Measurements from ENCODE around the gene PDCD2L.

GRCh38 chr19:33374943-33375546 is 1.5 kb downstream of the CEBPG start:
- PRO-cap, 2 experiments = no peak in any of the 2 experiments

DNA sequence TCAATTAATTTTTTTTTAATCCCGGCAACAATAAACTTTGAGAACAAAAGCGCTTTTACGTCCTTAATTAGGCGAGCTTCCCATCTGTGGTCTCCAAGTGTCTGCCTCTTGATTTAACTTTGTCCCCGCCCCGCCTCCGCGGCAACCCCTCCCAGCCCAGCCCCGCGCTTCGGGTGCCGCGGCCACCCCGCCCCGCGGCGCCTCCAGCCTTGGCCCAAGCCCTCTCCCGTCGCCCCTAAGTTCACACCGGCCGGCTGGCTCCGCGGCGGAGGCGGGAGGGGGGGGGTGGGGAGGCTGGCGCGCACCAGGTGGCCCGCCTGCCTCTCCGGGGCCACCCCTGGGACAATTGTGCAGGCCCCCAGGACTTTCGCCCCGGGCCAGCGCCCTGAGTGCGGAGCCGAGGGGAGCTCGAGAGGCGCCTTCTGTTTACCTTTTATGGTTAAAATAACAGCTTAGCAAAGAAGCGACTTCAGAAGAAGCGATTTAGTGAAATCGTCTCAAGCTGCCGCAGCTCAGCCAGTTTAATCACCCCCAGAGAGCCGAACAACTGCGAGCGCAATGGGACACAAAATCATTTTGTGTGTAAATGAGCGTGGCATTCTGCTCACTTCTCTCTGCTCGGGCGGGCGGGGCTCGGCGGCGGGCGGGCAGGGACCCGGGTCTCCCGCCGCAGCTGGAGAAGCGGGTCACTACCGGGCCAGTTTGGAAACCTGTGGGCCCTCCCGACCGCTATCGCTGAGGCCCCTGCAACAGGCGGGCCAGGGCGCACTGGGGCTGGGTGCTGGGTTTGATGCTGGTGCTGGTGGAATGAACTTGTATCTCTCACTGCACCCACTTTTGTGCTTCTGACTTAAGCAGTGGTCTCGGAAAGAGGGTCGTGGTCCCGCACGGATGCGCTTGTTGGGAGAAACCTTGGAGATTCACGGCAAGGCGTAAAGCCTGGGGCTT is 1.4 kb downstream of the KCTD15 start:
- PRO-cap, 2 experiments = no peak in any of the 2 experiments

DNA sequence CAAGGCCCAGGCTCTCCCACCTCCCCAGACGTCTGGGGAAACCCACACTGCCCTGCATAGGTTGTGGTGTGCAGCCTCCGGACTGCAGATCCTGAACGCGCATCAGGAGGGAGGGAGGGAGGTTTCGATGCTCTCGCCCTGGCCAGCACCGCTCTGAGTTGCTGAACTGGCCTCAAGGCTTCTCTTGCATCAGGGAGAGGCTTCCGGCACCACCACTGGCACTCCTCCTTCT is 24.2 kb downstream of the KCTD15 start:
- PRO-cap, 2 experiments = no peak in any of the 2 experiments

DNA sequence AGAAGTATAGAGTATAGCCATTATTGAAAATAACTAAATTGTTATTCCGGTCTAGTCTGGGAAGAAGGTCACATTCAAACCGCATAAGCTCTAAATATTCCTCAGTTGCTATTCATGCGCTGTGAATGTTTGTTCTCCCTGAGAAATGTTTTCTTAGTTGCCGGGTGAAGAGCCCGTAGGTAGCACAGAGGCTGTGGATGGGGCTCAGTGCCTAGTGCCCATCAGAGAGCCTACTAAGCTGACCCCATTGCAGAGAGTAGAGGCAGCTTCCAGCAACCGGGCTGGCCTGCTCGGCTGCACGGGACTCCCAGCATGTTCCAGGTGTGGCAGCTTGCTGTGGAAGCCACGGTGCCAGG is 82.2 kb downstream of the KCTD15 start:
- PRO-cap, 2 experiments = no peak in any of the 2 experiments

DNA sequence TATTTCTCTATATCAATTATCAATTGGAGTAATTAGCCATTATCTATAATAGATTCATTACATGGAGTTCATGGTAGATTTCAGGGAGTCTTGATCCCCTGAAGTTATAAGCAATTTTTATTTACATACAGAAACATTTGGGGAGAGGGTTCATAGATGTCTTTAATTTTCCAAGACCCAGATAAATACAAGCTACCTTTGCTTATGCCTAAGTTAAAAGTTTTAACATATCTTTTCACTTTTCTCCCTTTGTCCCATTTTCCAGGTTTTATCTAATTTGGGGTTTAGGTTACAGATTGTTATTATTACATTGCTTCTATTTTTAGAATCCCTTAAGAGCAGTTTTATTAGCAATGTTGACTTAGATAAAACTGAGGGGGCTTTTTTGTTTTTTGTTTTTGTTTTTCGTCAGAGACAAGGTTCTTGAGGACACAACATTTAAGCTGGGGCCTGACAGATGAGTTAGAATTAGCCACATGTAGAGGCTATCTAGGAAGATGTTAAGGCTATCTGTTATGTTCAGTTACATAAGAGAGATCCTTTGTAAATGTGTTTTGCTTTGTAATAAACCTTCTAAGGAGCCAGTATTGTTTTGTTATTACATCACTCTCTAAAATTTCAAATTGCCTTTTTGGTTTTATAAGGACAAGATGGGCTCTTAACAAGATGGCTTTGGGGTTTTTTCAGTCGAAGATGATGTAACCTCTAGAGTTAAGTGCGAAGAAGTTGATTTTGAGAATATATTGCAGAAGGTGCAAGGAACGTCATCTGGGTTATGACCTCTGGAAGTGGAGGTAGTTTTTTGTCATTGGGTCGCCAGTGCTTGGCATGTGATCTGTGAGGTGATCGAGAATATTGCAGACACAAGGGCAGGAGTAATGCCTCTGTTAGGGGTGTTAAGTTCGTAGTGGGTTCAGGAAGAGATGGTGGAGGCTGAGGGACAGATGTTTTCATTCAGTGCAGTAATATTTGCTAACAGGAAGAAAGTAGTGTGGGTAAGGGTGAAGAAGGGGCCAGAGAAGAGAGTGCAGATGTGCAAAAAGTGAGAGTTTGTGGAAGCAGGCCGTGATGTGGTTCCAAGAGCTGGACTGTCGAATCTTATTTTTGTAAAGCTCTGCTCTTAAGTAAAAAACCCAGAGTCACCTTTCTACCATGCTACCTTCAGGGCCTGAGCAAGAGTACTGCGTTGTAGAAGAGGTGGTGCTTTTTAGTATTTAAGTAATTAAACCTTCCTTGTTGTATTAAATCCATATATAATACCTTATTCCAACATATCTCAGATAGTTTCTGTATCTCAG is 12.6 kb downstream of the LSM14A start:
- PRO-cap, 2 experiments = no peak in any of the 2 experiments

DNA sequence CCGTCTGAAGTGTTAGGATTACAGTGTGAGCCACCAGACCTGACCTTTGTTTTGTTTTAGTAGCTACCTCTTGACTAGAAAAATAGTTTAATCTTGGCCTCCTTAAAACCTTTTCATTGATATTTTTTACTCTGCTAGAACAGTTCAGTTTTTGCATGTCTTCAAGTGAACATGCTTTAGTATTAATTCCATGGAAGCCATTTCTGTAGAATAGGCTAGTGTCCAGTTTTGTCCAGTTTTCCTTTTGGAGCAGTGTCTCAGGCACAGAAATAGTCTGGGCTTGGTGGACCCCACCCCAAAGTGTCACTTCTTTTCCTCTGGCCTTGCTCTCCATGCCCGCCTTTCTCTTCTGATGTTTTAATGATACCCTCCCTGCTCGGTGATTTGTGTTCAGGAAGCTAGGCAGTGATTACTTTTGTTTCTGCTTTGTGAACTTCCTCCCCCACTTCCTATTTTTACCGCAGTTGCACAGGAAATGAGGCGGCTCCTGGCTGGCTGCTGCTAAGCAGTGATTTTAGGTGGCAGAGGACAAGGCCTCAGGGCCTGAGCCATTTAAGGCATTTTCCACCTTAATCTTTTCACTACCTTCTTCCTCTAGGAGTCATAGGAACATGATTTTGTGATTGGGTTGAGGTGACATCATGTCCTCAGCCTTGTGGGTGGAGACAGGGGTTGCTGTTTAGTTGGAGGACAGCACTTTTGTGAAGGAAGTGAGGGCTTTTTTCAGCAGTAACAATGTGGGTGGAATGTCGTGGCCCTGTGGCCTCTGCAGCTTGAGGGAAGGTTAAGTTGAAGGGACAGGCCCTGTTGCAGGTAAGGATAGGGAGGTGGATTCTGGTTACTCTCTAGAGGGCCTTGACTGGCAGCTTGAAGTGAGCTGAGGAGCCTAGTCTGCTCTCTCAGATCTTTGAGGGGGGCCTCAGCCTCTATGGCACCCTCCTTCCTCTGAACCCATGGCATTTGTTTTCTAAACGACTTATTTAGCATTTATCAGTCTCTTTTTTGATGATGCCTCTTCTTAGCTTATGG is 15.6 kb downstream of the GARRE1 start:
- PRO-cap, 2 experiments = peak in 1 of 2 experiments; most common plus-strand start position 726 of the sequence (in 1); most common minus-strand start position 305 of the sequence (in 1)

GRCh38 chr19:34332340-34332741 is 32.7 kb upstream of the GPI start:
- PRO-cap, 2 experiments = no peak in any of the 2 experiments

DNA sequence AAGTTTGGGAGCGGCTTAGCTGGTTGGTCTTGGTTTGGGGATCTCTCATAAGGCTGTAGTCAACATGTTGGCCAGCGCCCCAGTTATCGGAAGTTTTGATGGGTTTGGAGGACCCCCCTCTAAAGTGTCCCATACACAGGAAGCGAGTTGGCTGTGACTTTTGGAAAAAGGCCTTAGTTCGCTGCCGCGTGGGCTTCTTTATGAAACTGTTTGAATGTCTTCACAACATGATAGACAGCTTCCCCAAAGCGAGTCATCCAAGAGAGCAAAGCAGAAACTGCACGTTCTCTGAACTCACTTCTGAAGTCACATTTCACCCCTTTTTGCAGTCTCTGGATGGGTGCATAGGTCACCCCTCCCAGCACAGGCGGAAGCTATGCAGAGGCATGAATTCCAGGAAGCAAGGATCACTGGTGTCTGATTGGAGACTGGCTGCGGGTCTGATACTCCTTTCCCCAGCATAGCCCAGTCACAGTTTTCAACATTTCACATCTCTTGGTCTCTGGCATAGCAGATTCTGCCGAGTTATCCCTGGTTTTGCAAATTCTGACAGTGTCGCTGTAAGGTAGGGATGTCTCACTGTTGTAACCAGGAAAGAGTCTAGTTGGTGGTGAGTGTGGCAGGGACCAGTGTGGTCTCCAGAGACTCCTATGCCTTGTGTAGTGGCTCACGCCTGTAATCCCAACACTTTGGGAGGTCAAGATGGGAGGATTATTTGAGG is 10.7 kb downstream of the GPI start:
- PRO-cap, 2 experiments = no peak in any of the 2 experiments

DNA sequence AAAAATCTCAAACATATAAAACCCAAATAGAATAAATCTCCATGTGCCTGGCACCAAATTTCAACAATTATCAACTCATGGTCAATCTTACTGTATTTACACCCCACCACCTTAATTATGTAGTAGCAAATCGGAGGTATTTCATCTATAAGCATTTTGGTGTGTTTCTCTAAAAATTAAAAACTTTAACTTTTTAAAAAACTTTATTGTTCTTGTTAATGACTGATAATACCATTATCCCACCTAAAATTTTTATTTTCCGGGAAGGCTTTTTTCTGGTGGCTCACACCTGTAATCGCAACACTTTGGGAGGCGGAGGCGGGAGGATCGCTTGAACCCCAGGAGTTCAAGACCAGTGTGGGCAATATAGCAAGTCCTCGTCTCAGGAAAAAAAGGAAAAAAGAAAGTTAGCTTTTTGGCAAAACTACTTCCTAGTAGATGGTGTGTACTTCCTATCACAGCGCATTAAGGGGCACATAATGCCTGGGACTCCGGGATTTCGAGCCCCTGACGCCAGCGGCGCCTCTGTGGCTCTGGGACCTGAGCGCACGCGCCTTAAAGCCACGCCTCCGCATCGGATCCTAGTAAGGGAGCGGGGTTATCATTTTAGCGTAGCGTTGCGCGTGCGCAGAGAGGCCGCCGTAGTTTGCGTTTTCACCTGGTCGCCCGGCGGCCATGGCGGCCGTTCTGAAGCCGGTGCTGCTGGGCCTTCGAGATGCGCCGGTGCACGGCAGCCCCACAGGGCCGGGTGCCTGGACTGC is at the start of gene PDCD2L:
PDCD2L (plus strand) TSS at position 644 of the 761 bp plus-strand sequence.
- PRO-cap, 2 experiments = peak in 1 of 2 experiments; most common plus-strand start position 644 of the sequence (in 1); most common minus-strand start position 529 of the sequence (in 1)

GRCh38 chr19:34439315-34439994 is 11.3 kb downstream of the UBA2 start:
- PRO-cap, 2 experiments = no peak in any of the 2 experiments

DNA sequence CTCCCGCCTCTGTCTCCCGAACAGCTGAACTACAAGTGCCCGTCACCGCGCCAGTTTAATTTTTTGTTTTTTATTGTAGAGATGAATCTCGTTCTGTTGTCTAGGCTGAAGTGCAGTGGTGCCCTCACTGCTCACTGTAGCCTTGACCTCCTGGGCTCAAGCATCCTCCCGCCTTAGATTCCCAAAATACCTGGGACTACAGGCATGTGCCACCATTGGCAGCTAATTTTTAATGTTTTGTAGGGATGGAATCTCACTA is 2.5 kb upstream of the WTIP start:
- PRO-cap, 2 experiments = no peak in any of the 2 experiments

DNA sequence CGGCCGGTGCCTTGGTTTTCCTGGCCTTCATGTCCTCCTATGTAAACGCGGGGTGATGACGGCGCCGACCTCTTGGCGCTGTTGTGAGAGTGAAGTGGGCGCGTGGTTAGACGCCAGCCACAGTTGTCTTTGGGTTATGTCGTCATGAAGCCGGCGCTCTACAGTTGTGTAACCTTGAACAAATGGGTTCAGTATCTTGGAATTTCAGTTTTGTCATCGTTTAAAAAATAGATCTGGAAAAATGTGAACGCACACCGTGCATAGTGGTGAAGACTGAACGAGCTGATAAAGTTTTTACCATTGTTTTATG is 360 bp downstream of the ZNF181 start:
- PRO-cap, 2 experiments = peak in 1 of 2 experiments; most common minus-strand start position 47 of the sequence (in 1)

DNA sequence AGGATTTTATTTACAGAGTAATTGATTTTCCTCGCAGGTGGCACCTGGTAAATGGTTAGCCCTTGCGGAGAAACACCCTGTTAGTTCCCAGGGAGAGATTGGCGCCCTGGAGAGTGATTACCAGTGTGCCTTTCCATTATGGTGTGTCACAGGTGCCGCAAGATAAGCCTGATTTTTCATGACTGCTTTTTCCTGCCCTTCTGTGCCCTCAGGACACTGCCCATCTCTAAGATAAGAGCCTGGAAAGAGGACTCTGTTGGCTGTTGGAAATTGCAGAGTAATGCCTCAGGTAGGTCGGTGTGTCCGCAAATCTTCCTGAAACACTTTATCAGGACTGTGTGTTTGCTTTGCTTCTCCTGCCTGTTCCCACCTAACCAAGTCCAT is 707 bp downstream of the ZNF181 start:
- PRO-cap, 2 experiments = no peak in any of the 2 experiments

DNA sequence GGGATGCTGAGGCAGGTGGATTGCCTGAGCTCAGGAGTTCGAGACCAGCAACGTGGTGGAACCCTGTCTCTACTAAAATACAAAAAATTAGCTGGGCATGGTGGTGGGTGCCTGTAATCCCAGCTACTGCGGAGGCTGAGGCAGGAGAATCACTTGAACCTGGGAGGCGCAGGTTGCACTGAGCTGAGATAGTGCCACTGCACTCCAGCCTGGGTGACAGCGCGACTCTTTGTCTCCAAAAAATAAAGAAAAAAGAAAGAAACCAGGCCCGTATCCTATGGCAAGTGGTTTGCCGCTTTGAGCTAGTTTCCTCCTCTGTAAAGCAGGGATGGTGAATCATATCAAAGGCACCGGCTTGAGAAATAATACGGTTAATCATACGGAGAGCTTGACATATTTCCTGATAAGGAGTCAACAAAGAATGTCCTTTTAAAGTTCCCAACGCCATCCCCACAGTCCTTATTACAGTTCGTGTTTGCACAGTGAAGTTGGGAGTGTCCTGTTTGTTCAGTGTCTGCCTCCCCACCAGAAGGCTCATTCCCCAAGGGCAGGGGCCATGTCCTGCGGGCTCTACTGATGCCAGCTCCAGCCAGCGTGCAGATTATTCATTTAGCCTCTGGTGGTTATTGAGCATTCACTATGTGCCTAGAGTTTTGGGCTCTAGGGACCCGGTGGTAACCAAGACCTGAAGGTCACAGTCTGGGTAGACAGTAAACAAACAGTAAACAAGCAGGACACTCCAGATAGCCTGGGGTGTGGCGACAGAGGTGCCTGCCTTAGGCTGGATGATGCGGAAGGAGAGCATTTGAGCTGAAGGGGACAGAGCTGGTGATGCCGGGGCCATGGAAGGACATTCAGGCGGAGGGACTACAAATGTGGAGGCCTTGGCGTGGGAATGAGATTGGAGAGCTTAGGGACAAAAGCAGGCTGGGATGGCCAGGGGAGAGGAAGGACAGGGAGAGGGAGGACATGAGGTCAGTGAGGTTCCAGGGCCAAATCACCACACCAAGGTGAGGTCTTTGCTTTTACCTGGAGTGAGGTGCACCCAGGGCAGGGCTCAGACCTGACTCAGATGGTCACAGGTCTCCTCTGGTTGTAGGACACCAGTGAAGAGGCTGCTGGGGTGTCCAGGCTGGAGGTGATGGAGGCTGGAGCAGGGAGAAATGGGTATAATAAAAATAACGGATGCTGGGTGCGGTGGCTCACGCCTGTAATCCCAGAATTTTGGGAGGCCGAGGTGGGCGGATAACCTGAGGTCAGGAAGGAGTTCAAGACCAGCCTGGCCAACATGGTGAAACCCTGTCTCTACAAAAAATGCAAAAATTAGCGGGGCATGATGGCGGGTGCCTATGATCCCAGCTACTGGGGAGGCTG is 6.5 kb downstream of the GRAMD1A start:
- PRO-cap, 2 experiments = peak in 1 of 2 experiments; most common plus-strand start position 460 of the sequence (in 1)

DNA sequence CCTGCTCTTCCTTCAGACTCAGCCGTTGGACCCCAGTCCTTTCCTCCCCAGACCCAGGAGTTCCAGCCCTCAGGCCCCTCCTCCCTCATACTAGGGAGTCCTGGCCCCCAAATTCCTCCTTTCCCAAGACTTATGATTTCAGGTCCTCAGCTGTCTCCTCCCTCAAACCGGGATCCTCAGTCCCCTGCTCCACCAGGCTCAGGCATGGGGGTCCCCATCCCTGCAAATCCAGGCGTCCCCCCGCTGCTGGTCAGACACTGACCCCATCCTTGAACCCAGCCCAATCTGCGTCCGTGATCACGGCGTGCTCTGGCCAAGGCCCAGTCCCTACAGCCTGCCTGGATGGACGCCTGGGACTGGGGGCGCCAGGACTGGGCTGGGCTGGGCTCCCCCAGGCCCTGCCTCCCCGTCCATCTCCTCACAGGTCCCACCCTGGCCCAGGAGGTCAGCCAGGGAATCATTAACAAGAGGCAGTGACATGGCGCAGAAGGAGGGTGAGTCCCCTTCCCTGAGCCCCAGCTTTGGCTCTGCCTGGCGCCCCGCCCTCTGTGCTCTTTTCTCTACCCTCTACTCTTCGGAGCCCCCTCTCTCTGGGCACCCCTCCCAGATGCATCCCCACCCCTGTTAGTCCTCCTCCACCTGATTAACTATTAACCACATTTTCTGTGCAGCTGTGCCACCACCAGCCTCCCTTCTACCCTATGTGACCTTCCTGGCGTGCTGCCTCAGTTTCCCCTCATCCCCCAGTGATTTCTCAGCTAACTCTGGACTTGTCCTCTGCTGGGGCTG is 702 bp downstream of the HPN start:
- PRO-cap, 2 experiments = no peak in any of the 2 experiments

DNA sequence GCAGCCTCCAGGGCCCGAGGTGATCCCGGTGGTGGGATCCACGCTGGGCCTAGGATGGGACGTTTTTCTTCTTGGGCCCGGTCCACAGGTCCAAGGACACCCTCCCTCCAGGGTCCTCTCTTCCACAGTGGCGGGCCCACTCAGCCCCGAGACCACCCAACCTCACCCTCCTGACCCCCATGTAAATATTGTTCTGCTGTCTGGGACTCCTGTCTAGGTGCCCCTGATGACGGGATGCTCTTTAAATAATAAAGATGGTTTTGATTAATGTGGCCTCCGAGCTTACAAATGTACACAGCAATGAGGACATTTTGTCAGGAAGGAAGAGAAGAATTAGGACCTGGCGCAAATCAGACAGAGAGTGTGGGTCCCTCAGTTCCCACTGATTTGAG is 24.8 kb downstream of the HPN start:
- PRO-cap, 2 experiments = no peak in any of the 2 experiments

DNA sequence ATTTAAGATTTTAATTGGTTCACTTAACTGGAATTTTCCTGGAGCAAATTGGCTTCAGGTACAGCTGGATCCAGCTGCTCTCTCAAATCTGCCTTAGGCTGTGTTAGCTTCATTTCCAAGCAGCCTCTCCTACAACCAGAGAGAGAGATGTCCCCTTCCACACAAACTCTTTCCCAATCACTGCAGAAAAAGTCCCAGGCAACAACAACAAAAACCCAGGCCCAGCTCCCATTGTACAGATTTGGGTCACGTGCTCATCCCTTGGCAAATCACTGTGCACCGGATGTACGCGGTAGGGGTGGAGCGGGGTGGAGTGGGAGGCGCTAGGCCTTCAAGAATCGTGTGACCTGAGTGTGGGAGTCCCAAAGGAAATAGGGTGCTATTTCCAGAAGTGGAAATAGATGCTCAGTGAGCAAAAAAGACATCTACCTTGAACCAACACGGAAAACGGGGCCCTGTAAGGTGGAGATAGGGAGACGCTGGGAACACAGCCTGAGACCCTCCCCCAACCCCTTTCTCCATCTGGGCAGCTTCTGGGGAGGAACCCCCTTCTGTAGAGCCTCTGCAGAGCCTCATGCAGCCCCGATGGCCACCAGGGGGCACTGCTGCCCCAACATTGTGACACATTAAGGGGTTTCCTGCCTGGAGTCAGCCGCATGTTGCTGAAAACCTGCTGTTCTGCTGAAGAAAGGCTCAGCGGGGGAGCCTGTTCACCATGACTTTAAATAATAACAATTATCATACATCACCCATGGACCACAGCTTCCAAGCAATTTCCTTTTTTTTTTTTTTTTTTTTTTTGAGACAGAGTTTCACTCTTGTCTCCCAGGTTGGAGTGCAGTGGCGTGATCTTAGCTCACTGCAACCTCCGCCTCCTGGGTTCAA is 25.4 kb downstream of the HPN start:
- PRO-cap, 2 experiments = no peak in any of the 2 experiments

DNA sequence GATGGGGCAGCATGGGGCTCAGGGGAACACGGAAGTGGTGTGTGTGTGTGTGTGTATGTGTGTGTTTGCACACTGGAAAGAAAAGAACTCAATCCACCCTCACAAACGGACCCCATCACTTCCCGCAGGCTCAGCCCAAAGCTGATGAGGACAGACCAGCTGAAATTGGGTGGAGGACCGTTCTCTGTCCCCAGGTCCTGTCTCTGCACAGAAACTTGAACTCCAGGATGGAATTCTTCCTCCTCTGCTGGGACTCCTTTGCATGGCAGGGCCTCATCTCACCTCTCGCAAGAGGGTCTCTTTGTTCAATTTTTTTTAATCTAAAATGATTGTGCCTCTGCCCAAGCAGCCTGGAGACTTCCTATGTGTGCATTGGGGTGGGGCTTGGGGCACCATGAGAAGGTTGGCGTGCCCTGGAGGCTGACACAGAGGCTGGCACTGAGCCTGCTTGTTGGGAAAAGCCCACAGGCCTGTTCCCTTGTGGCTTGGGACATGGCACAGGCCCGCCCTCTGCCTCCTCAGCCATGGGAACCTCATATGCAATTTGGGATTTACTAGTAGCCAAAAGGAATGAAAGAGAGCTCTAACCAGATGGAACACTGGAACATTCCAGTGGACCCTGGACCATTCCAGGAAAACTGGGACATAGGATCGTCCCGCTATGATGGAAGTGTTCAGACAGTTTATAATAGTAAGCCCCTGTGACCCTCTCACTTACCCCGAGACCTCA is 7.9 kb downstream of the FXYD3 start:
- PRO-cap, 2 experiments = no peak in any of the 2 experiments

DNA sequence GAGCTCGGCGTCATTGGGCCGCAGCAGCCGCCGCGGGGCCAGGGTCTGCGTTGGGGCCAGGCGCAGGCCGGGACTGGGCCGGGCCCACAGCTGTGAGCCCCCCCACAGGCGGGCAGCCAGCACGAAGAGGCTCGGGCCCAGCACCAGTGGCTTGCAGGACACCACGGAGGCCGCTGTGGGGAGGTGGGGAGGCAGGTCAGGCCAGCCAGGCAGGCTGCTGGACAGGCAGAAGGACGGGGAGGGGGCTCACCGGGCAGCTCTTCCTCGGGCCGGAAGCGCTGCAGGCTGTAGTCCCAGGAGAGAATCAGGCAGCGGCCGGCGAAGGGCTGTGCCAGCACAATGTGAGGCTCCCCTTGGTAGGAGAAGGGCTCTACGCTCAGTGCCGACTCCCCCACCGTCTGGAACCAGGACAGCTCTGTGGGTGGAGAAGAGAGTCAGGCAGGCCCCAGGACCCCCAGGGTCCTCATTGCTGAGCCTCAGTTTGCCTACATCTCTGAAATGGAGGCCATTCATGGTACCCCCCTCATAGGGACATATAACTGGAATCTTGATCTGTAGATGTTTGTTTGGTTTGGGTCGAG is 8.2 kb downstream of the LGI4 start:
- PRO-cap, 2 experiments = peak in 1 of 2 experiments; most common plus-strand start position 228 of the sequence (in 1); most common minus-strand start position 47 of the sequence (in 1)

DNA sequence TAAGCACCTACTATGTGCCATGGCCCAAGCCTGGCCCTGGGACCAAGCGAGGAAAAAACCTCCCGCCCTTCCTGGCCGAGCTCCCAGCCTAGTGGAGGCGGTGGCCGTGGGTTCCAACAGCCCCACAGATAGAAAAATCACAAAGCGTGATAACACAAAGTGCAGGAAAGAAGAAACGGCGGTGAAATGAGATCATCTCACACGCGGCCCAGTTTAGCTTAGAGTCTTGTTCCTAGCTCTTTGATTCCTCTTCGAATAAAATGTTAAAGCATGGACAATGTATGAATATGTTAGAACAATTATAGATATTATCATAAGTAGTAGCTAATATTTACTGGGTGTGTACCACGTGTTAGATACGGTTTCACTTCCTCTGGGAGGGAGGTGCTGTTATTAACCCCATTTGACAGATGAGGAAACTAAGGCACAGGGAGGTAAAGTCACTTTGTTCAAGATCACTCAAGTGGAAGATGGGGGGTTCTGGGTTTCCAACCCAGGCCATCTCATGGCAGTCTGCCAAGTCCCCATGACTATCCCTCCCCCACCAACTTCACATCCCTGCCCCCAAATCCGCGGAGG is 1.3 kb upstream of the FXYD7 start:
- PRO-cap, 2 experiments = no peak in any of the 2 experiments